K562 (cell line): ENCODE measurements around the gene SHISA6.

GRCh38 chr17:9875371-9876027 is 29.6 kb downstream of the RCVRN start:
- RAMPAGE, long total RNA: no peak
- RRBS: no CpG with 5 or more reads among the region's 5 CpGs
PRO-cap:
- standard: no peak
- CoPRO, capped RNA only, 2 experiments: no peak in any of the 2 experiments
- CoPRO, capped and uncapped RNA, 2 experiments: no peak in any of the 2 experiments
- CoPRO, uncapped RNA only, 2 experiments: no peak in any of the 2 experiments
CAGE:
- cytosol, long polyA plus RNA: no peak
- long polyA plus RNA: no peak
- nucleolus, long total RNA: no peak
- nucleus, long polyA plus RNA: no peak

- RAMPAGE, long total RNA: no peak
- RRBS: no CpG with 5 or more reads among the region's 10 CpGs
PRO-cap:
- standard: no peak
- CoPRO, capped RNA only, 2 experiments: no peak in any of the 2 experiments
- CoPRO, capped and uncapped RNA, 2 experiments: no peak in any of the 2 experiments
- CoPRO, uncapped RNA only, 2 experiments: no peak in any of the 2 experiments
CAGE:
- cytosol, long polyA plus RNA: no peak
- long polyA plus RNA: no peak
- nucleolus, long total RNA: no peak
- nucleus, long polyA plus RNA: no peak
Observed at GRCh38 chr17:9974259-9974841, 69.3 kb upstream of the RCVRN start.

DNA sequence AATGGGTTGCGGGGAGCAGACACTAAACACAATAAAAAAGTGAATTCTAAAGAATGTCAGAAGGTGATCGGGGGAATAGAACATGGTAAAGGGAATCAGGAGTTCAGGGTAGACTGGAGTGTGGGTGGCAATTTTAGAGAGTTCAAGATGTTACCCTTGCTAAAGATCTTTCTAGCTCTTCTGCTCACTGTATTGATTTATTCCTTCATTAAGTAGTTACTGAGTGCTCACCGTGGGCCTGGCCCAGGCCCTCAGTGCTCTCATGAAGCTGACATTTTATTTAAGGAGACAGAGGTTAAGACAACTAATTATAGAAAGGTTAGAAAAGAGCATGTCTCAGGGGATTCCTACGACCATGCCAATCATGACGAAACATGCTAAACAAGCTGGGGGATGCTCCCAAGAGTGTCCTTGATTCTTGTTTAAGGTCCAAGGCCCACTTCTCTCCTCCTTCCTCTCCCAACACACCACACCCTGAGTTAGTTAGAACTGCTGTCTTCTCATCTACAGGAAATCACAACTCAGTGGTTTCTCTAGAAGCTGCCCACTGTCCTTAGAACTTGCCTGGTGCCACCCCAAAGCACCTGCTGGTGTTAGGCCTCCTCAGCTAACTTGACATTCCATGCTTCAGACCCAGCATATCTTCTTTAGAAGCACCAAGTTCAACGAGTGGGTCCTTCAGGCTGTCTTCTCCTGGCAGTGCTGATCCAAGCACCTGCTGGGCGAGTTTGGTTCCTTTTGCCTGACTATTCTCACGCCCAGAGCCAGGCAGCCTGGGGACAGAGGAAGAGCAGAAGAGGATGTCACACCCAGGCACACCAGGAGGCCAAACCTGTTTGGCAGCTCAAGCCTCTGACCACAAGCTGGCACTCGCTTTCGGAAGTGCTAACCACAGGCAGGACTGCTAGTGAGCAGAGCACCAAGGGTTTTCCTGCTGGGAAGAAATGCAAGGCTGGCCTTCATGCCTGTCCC is 79.0 kb downstream of the GAS7 start:
- RAMPAGE, long total RNA: no peak
- RRBS: no CpG with 5 or more reads among the region's 10 CpGs
PRO-cap:
- standard: no peak
- CoPRO, capped RNA only, 2 experiments: no peak in any of the 2 experiments
- CoPRO, capped and uncapped RNA, 2 experiments: no peak in any of the 2 experiments
- CoPRO, uncapped RNA only, 2 experiments: no peak in any of the 2 experiments
CAGE:
- cytosol, long polyA plus RNA: no peak
- long polyA plus RNA: no peak
- nucleolus, long total RNA: no peak
- nucleus, long polyA plus RNA: no peak

DNA sequence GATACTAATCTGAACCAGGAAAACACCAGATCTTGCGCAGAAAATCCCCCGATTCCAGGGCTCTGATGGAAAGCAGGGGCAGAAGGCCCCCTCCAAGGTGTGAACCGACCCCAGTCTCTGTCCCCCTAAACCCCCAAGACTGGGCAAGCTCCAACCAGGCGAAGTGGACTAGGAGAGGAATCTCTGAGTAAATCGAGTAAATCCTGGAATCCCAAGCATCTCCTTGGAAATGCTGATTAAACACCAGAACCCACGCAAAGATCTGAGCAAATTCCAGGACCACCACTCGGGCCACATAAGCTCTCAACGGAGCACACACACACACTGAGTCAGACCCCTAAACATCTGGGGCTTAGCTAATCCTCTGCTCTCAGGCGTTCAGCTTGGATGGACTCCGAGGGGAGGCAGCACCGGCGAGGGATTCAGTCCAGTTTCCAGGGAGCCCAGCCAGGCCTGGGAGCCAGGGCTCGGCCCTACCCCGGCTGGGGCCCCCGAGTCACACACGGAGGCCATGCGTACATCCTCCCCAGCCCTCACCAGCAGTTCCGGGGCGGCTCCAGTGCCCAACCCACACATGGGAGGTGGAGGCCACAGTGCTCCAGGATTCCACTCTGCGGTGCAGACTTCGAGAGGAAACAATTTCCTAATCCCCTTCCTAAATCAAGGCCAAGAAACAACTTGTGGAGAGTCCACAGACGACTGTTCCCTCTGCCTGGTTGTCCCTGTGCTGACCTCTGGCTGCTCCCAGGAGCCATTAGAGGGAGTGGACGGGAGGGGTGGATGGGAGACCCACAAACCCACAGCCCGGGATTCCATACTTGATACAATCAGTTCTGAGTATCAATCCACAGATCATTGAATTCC is 70.6 kb downstream of the GAS7 start:
- RAMPAGE, long total RNA: no peak
- RRBS: 4% methylated on average over 8 of the region's 24 CpGs
PRO-cap:
- standard: no peak
- CoPRO, capped RNA only, 2 experiments: no peak in any of the 2 experiments
- CoPRO, capped and uncapped RNA, 2 experiments: no peak in any of the 2 experiments
- CoPRO, uncapped RNA only, 2 experiments: no peak in any of the 2 experiments
CAGE:
- cytosol, long polyA plus RNA: no peak
- long polyA plus RNA: no peak
- nucleolus, long total RNA: no peak
- nucleus, long polyA plus RNA: no peak

GRCh38 chr17:10166617-10166963 is 31.8 kb downstream of the GAS7 start:
- RAMPAGE, long total RNA: no peak
- RRBS: no CpG with 5 or more reads among the region's 5 CpGs
PRO-cap:
- standard: no peak
- CoPRO, capped RNA only, 2 experiments: no peak in any of the 2 experiments
- CoPRO, capped and uncapped RNA, 2 experiments: no peak in any of the 2 experiments
- CoPRO, uncapped RNA only, 2 experiments: no peak in any of the 2 experiments
CAGE:
- cytosol, long polyA plus RNA: no peak
- long polyA plus RNA: no peak
- nucleolus, long total RNA: no peak
- nucleus, long polyA plus RNA: no peak

GRCh38 chr17:10278066-10278590 is 79.7 kb upstream of the GAS7 start:
- RAMPAGE, long total RNA: no peak
- RRBS: no CpG with 5 or more reads among the region's 4 CpGs
PRO-cap:
- standard: no peak
- CoPRO, capped RNA only, 2 experiments: no peak in any of the 2 experiments
- CoPRO, capped and uncapped RNA, 2 experiments: no peak in any of the 2 experiments
- CoPRO, uncapped RNA only, 2 experiments: no peak in any of the 2 experiments
CAGE:
- cytosol, long polyA plus RNA: no peak
- long polyA plus RNA: no peak
- nucleolus, long total RNA: no peak
- nucleus, long polyA plus RNA: no peak

DNA sequence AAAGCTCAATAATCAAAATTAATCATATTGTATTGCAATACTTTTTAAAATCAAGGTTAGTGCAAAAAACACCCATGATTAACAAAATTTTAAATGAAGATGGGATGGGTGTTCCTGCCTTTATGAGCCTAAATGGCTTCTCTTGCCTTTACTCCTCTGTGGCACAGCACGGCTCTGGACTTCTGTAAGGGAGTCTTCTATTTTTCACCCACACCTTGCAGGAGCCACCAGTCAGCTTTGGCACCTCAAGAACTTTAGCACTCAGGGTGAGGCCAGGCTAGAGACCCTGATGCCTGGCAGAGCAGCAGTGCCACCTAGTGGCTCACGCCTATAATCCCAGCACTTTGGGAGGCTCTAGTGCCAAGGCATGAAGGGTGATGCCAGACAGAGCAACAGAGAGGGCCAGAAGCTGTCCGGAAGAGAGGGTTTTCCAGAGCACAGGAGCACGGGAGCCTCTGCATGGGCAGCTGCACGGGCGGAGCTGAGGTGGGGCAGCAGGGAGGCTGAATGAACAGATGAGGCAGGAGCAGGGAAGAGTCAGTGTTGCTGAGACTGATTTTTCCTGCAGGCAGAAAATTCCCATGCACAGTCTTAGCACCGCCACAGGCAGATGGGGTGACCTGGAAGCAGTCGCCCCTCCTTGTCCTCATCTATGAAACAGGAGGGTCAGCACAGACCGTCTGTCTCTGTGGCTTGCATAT is 39.0 kb downstream of the MYH3 start:
- RAMPAGE, long total RNA: no peak
- RRBS: no CpG with 5 or more reads among the region's 9 CpGs
PRO-cap:
- standard: no peak
- CoPRO, capped RNA only, 2 experiments: no peak in any of the 2 experiments
- CoPRO, capped and uncapped RNA, 2 experiments: no peak in any of the 2 experiments
- CoPRO, uncapped RNA only, 2 experiments: no peak in any of the 2 experiments
CAGE:
- cytosol, long polyA plus RNA: no peak
- long polyA plus RNA: no peak
- nucleolus, long total RNA: no peak
- nucleus, long polyA plus RNA: no peak

- RAMPAGE, long total RNA: no peak
- RRBS: no CpG with 5 or more reads among the region's 32 CpGs
PRO-cap:
- standard: no peak
- CoPRO, capped RNA only, 2 experiments: no peak in any of the 2 experiments
- CoPRO, capped and uncapped RNA, 2 experiments: no peak in any of the 2 experiments
- CoPRO, uncapped RNA only, 2 experiments: no peak in any of the 2 experiments
CAGE:
- cytosol, long polyA plus RNA: no peak
- long polyA plus RNA: no peak
- nucleolus, long total RNA: no peak
- nucleus, long polyA plus RNA: no peak
Observed at GRCh38 chr17:10637915-10638743, 19.0 kb downstream of the MYH3 start.

DNA sequence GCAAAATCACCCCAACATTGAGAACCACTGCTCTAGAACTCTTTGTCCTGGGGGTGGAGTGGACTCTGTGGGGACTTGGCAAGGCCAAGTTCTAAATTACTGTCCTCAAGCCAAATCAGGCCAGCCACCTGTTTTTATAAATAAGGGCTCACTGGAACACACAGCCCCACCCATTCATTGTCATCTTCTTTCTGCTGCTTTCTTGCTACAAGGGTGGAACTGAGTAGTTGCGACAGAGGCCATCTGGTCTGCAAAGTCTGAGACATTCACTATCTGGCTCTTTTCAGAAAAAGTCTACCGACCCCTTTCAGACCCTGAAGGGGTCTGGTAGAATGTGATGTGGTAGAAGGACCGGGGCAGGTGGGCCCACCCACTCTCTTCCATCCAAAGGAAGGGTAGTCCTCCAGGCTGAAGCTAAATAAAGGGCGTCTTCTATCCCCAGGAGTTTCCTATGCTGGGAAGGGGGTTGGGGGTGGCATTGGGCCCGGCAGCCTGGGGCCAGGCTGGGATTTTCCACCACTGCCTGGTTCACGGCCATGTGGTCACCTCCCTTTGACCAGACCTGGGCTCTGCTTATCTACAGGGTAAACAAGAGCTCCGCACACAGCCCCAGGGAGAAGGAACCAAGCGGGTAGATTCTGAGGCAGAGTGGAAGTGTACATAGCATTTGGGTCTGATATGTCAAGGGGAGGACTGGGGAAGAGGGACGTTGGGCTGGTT is 27.0 kb upstream of the TMEM220 start:
- RAMPAGE, long total RNA: no peak
- RRBS: no CpG with 5 or more reads among the region's 9 CpGs
PRO-cap:
- standard: no peak
- CoPRO, capped RNA only, 2 experiments: no peak in any of the 2 experiments
- CoPRO, capped and uncapped RNA, 2 experiments: no peak in any of the 2 experiments
- CoPRO, uncapped RNA only, 2 experiments: no peak in any of the 2 experiments
CAGE:
- cytosol, long polyA plus RNA: no peak
- long polyA plus RNA: no peak
- nucleolus, long total RNA: no peak
- nucleus, long polyA plus RNA: no peak

- RAMPAGE, long total RNA: no peak
- RRBS: no CpG with 5 or more reads among the region's 3 CpGs
PRO-cap:
- standard: no peak
- CoPRO, capped RNA only, 2 experiments: no peak in any of the 2 experiments
- CoPRO, capped and uncapped RNA, 2 experiments: no peak in any of the 2 experiments
- CoPRO, uncapped RNA only, 2 experiments: no peak in any of the 2 experiments
CAGE:
- cytosol, long polyA plus RNA: no peak
- long polyA plus RNA: no peak
- nucleolus, long total RNA: no peak
- nucleus, long polyA plus RNA: no peak
Observed at GRCh38 chr17:10772600-10772799, 31.4 kb downstream of the TMEM238L start.

- RAMPAGE, long total RNA: no peak
- RRBS: 70% methylated on average over 70 of the region's 131 CpGs
PRO-cap:
- standard: no peak
- CoPRO, capped RNA only, 2 experiments: no peak in any of the 2 experiments
- CoPRO, capped and uncapped RNA, 2 experiments: no peak in any of the 2 experiments
- CoPRO, uncapped RNA only, 2 experiments: no peak in any of the 2 experiments
CAGE:
- cytosol, long polyA plus RNA: no peak
- long polyA plus RNA: no peak
- nucleolus, long total RNA: no peak
- nucleus, long polyA plus RNA: no peak
Observed at GRCh38 chr17:11240882-11241681, at the start of gene SHISA6. Gene SHISA6 (plus strand): TSS chr17:11241213.

GRCh38 chr17:12138373-12138987 is 117.8 kb downstream of the MAP2K4 start:
- RAMPAGE, long total RNA: no peak
- RRBS: no CpG with 5 or more reads among the region's 4 CpGs
PRO-cap:
- standard: no peak
- CoPRO, capped RNA only, 2 experiments: no peak in any of the 2 experiments
- CoPRO, capped and uncapped RNA, 2 experiments: no peak in any of the 2 experiments
- CoPRO, uncapped RNA only, 2 experiments: no peak in any of the 2 experiments
CAGE:
- cytosol, long polyA plus RNA: no peak
- long polyA plus RNA: no peak
- nucleolus, long total RNA: no peak
- nucleus, long polyA plus RNA: no peak

DNA sequence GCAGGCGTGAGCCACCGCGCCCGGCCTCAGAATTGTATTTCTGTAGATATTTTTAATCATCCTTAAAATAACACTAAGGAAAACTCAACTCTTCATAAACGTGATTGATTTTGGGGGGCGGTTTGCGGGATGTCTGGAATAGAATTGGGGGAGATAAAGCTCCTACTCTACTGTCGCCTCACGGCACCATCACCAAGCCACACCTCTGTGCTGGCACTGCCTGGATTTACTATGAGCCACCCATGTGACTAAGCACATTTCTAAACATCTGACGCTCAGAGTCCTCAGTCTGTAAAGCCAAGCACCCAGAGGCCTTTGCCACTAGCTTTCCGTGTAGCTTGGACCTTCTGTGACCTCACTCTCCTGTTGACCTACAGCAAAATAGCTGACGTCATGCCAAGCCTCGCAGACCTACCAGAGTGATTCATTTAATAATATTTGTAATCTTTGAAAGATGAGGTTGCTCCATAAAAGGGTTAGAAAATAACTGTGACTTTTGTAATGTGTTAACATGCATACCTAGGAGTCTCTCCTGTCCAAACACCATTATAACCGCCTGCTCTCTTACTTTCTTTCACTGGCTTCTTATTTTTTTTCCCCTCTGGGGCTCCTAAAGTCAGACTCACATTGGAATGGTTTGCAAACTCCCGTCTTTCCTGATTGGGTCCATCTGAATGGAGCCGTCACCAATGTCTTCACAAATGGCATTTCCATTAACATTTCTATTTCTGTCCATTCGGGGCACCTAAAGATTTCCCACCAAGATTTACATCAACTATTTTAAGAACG is 38.4 kb upstream of the MYOCD start:
- RAMPAGE, long total RNA: no peak
- RRBS: no CpG with 5 or more reads among the region's 18 CpGs
PRO-cap:
- standard: no peak
- CoPRO, capped RNA only, 2 experiments: no peak in any of the 2 experiments
- CoPRO, capped and uncapped RNA, 2 experiments: no peak in any of the 2 experiments
- CoPRO, uncapped RNA only, 2 experiments: no peak in any of the 2 experiments
CAGE:
- cytosol, long polyA plus RNA: no peak
- long polyA plus RNA: no peak
- nucleolus, long total RNA: no peak
- nucleus, long polyA plus RNA: no peak

DNA sequence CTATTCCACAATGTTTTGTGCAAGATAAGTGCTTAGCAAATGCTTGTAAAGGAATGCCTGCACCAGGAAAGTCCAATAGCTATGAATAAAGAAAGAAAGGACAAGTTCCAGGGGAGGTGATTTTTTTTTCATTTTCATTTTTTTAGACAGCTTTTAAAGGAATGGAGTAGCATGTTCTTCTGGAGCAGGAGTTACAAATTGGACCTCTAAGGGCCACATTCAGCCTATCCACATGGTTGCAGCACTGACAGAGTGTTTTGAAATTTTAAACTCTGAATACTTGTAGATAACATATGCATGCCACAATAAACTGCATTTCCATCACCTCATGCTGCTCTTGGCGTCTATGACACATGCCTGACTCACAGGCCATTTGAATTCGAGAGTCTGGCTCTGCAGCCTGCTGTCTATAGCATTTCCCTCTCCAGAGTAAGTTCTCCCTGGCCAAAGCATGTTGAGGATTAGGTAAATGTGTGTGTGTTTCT is 28.8 kb upstream of the MYOCD start:
- RAMPAGE, long total RNA: no peak
- RRBS: no CpG with 5 or more reads among the region's 2 CpGs
PRO-cap:
- standard: no peak
- CoPRO, capped RNA only, 2 experiments: no peak in any of the 2 experiments
- CoPRO, capped and uncapped RNA, 2 experiments: no peak in any of the 2 experiments
- CoPRO, uncapped RNA only, 2 experiments: no peak in any of the 2 experiments
CAGE:
- cytosol, long polyA plus RNA: no peak
- long polyA plus RNA: no peak
- nucleolus, long total RNA: no peak
- nucleus, long polyA plus RNA: no peak

- RAMPAGE, long total RNA: no peak
- RRBS: 80% methylated on average over 1 of the region's 14 CpGs
PRO-cap:
- standard: no peak
- CoPRO, capped RNA only, 2 experiments: no peak in any of the 2 experiments
- CoPRO, capped and uncapped RNA, 2 experiments: no peak in any of the 2 experiments
- CoPRO, uncapped RNA only, 2 experiments: no peak in any of the 2 experiments
CAGE:
- cytosol, long polyA plus RNA: no peak
- long polyA plus RNA: no peak
- nucleolus, long total RNA: no peak
- nucleus, long polyA plus RNA: no peak
Observed at GRCh38 chr17:13002119-13002853, 15.5 kb downstream of the ELAC2 start.

- RAMPAGE, long total RNA: no peak
- RRBS: no CpG with 5 or more reads among the region's 4 CpGs
PRO-cap:
- standard: no peak
- CoPRO, capped RNA only, 2 experiments: no peak in any of the 2 experiments
- CoPRO, capped and uncapped RNA, 2 experiments: no peak in any of the 2 experiments
- CoPRO, uncapped RNA only, 2 experiments: no peak in any of the 2 experiments
CAGE:
- cytosol, long polyA plus RNA: no peak
- long polyA plus RNA: no peak
- nucleolus, long total RNA: no peak
- nucleus, long polyA plus RNA: no peak
Observed at GRCh38 chr17:13931758-13932587, 137.3 kb upstream of the COX10 start.

DNA sequence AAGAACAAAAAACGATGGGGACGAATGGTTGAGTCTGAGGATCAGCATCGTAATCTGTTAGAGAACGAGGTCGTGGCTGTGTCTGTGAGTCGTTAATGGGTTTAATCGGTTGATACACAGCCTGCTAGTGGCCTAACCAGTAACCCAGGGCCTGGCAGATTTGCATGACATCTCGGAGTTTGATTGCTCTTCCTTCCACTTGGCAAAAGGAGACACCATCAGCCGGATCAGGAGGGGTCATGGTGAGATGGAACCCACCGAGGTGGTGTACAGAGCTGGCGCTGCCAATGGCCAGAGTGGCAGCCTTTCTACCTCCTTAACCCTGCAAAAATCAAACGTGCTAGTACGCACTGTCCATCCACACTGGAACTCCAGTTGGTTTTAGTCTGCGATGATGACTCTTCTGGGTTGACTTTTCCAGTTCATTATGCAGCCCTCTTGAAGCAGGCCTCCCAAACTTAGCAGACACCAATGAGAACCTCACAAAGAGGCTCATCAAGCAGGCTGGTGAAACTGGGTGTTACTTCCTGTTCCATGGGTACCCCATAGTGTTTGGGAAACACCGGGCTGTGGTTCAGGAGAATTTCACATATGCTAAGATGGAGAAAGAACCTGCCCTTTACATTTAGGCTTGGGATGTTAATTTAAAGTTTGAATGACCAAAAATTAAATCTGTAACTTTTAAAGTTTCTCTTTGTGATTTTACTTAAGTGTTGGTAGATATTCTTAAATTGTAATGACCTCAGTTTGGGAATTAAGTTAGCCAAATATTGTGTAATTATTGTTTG is 4.1 kb downstream of the HS3ST3B1 start:
- RAMPAGE, long total RNA: no peak
- RRBS: no CpG with 5 or more reads among the region's 15 CpGs
PRO-cap:
- standard: no peak
- CoPRO, capped RNA only, 2 experiments: no peak in any of the 2 experiments
- CoPRO, capped and uncapped RNA, 2 experiments: no peak in any of the 2 experiments
- CoPRO, uncapped RNA only, 2 experiments: no peak in any of the 2 experiments
CAGE:
- cytosol, long polyA plus RNA: no peak
- long polyA plus RNA: no peak
- nucleolus, long total RNA: no peak
- nucleus, long polyA plus RNA: no peak

DNA sequence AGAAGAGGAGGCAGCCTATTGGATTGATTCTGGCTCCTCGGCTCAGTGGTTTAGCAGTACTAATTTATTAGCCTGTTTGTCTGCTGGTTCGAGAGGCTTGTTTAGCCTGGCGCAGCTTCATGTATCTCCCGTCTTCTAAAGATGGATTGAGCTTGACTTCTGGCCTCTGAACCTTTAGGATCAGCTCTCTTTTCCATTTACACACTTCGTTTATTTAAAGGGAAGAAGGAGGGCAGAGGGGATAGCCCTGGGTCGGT is 20.3 kb downstream of the HS3ST3B1 start:
- RAMPAGE, long total RNA: no peak
- RRBS: no CpG with 5 or more reads among the region's 6 CpGs
PRO-cap:
- standard: no peak
- CoPRO, capped RNA only, 2 experiments: no peak in any of the 2 experiments
- CoPRO, capped and uncapped RNA, 2 experiments: no peak in any of the 2 experiments
- CoPRO, uncapped RNA only, 2 experiments: no peak in any of the 2 experiments
CAGE:
- cytosol, long polyA plus RNA: no peak
- long polyA plus RNA: no peak
- nucleolus, long total RNA: no peak
- nucleus, long polyA plus RNA: no peak